Parietal lobe (tissue), 2 donors: Measurements from ENCODE around the gene RBMS3.

- RAMPAGE, long total RNA: no peak
These were observed 505 bp upstream of the RAB5A start for GRCh38 chr3:19946414-19946769.

- RAMPAGE, long total RNA: no peak
These were observed 71.4 kb downstream of the SGO1 start for GRCh38 chr3:20114525-20115093.

DNA sequence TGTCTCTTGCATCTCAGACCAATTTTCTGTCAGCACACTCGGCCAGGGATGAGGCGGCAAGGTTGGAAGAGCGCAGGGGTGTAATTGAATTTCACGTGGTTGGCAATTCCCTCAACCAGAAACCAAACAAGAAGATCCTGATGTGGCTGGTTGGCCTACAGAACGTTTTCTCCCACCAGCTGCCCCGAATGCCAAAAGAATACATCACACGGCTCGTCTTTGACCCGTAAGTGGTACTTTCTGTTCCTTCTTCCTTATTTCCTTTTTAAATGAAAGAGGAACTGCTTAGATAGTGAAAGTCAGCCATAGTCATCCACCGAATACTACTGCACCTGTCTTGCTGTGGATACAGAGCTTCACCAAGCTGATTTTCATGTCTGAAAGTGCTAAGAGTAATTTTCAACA is 60.1 kb downstream of the SGO1 start:
- RAMPAGE, long total RNA: no peak

- RAMPAGE, long total RNA: no peak
These were observed 34.8 kb upstream of the ZNF385D start for GRCh38 chr3:21785804-21786167.

DNA sequence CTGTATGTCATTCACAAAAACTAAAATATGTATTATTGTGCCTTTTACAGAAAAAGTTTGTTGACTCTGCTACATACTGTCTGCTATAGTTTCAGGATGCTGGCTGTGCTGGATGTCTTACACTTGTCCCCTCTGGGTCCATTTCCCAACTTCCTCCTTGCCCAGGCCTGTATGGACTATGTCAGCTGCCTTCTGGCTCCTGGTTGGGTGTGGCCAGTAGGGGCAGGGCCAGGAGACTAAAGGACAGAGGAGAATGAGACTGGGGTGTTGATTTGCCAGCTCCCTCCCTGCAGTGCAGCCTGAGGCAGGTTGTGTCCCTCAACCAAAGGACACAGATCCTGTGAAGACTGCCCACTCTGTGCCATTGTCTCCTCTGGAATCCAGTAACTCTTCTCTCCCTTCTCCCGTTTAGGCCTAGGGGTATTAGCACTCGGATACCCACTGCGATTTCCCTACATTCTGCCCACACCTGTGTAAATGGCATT is 90.6 kb upstream of the UBE2E2 start:
- RAMPAGE, long total RNA: no peak

DNA sequence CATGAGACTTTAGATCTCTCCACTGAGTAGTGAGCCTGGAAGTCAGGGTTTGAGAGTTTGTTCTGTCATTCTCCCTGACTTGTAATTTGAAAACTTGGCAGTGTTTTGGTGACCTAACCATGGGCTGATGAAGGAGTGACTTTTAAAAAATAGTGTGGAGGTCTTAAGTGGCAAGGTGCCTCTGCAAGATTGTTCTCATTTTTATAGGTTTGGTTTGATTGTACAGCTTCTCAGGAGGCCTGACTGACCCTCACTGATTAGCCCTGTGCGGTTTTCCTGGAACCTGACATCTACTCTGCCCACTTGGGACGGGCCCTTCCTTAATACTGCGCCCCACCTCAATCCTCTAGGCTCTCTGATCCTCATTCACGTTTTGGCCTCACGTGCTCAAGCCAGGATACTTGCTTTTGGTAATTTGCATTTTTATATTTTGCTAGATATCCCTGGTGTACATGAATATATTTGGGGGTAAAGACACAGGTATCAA is 2.8 kb downstream of the UBE2E1 start:
- RAMPAGE, long total RNA: no peak

DNA sequence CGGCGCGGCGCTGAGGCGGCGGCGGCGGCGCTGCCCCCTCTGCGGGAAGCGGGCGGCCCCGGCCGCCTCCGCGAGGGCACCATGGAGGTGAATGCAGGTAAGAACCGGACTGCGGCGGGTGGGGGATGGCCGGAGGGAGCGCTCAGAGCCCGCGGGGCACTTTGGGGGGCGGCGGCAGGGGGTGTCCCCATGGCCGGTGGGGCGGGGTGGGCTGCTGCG is 321 bp downstream of the NR1D2 start:
- RAMPAGE, long total RNA: no peak

DNA sequence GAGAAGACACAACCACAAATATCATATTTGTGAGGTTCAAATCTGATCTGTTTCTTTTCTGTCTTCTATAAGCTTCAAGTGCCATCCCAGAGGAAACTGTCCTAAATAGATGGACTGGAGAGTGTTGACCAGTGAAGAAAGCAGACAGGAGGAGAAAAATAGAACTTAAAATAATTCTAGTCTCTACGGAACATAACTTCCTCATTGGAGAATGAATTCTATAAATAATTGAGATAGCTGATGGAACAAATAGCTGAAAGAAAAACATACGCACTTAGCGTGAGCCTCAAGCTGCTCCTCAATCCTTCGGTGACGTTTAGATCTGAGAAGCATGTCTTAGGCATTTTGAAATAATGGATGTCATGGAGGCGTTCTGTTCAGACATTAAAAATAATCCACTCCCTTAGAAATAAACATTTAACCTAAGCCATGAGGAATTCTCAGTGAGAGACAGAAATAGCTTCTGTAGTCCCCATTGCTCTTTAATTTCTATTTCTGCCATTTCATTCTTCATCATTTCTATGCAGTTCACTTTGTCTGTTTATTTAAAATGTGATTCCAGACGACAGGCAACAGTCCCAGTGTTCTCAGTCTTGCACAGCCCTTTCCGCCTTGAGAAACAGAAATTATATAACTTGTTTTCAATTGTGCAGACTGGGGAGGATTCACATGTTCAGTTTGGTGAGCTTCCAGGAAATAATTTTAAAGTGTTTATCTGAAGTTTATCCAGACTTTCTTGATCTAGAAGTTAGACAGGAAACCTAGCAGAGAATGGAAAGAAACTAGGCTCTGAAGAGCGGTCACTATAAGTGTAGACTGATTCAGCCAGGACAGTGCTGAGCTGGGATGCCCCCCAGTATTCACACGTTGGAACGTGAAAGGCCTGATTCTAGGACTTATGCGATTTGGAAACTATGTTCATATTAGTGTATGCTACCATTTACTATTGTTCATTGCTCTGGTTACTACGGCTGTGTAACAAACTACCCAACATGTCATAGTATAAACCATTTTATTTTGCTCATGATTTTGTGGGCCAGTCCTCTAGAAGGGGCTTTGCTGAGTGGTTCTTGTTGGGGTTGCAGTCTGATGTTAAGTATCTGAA is 97.5 kb downstream of the NR1D2 start:
- RAMPAGE, long total RNA: no peak

GRCh38 chr3:25153129-25153482 is 275.0 kb upstream of the RARB start:
- RAMPAGE, long total RNA: no peak

- RAMPAGE, long total RNA: no peak
These were observed 42.3 kb upstream of the RARB start for GRCh38 chr3:25385627-25386320.

DNA sequence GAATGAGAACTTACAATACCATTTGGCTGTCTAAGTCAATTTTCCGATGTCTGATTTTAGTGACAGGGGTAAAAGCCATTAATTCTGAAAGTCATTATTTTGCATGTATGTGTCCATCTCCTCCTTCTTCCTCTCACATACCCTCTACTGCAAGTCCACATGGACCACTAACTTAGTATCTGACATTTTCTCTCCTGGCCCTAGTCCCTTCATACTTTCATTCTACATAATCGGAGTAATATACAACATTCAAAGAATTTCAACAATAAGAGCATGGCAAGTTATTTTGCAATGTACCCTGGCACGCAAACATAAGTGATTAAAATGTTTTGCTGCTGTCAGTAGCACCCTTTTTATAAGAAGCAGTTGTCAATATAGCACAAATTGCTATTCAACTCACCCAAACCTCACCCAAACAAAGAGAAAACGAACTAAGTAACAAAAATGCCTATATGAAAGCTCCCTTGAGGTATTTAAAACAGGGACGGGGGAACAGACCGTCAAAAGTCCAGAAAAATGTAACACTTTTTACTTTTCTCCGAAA is 1.8 kb downstream of the TOP2B start:
- RAMPAGE, long total RNA: no peak

DNA sequence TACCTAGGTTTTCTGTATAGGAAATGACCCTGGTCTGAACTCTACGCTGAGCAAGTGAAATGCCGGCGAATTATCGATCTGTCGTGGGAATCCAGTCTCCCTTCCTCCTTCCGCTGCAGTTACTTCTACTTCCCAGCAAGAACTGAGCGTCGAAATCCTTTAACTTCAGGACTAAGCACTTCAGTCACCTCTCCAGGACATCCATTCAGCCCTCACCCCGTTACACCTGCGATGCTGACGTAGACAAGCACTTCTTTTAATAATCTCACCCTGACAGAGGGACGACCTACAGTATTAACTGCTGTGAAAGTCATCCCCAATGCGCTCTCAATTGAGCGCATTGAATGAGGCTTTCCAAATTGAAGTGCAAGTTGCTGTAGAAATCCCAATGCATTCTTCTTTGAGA is 1.3 kb downstream of the TOP2B start:
- RAMPAGE, long total RNA: no peak

DNA sequence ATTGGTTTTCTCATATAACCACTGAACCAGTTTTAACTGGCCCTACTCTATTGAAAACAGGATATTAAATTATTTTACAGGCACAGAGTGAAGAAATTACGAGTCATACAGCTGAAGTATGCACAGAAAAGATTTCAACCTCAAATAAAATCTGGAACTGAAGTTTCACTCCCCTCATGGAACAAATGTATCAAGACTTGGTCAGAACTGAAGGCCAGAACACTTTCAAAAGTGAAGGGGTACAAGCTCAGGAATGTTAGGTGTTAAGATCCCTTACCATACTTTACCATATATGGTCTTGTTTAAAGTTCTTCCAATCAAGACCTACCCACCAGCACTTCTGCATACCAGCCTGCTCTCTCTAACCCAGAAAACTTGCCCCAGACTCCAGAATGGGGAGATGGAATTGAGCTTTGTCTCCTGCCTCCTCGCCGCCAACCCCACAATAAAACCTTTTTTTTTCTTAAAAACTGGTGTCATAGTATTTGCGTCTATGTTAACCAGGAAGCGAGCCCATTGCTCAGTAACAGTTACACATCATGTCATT is 59.8 kb downstream of the OXSM start:
- RAMPAGE, long total RNA: no peak

DNA sequence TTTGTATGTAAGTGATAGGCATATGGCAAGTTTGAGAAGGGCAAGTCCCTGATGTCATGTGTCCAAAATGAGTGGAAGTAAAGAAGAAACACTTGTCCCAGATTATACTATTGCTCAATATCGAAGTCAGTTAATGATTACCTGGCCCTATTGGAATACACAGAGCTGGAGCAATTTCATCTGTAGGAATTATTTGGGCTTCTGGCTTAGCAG is 183.6 kb upstream of the LRRC3B start:
- RAMPAGE, long total RNA: no peak

DNA sequence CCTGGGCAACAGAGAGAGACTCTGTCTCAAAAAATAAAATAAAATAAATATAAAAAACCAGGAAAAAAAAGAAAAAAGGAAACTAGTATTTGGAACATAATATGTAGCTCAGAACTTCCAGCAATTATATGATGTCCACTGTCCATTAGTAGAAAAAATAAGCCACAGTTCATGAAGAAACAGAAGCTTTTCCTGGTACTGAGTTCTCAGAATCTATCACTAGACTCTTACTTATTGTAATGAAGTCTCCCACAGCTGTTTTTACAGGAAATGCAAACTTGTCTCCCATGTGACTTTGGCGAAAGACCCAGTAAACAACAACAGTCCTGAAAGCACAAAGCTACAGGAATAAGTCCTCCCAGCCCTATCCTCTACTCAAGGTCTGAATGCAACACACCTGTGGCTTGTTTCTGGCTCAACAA is 55.9 kb downstream of the EOMES start:
- RAMPAGE, long total RNA: no peak

- RAMPAGE, long total RNA: no peak
These were observed 2.3 kb downstream of the EOMES start for GRCh38 chr3:27719842-27720268.

- RAMPAGE, long total RNA: no peak
These were observed 186.8 kb upstream of the EOMES start for GRCh38 chr3:27908954-27909292.

DNA sequence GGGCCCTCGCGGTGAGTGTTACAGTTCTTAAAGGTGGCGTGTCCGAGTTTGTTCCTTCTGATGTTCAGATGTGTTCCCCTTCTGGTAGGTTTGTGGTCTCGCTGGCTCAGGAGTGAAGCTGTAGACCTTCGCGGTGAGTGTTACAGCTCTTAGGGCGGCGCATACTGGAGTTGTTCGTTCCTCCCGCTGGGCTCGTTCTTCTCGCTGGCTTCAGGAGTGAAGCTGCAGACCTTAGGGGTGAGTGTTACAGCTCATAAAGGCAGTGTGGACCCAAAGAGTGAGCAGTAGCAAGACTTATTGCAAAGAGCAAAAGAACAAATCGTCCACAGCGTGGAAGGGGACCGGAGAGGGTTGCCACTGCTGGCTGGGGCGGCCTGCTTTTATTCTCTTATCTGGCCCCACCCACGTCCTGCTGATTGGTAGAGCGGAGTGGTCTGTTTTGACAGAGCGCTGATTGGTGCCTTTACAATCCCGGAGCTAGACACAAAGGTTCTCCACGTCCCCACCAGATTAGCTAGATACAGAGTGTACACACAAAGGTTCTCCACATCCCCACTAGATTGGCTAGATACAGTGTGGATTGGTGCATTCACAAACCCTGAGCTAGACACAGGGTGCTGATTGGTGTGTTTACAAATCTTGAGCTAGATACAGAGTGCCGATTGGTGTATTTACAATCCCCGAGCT is 41.8 kb upstream of the CMC1 start:
- RAMPAGE, long total RNA: no peak

GRCh38 chr3:29140757-29141210 is 140.1 kb upstream of the RBMS3 start:
- RAMPAGE, long total RNA: no peak

DNA sequence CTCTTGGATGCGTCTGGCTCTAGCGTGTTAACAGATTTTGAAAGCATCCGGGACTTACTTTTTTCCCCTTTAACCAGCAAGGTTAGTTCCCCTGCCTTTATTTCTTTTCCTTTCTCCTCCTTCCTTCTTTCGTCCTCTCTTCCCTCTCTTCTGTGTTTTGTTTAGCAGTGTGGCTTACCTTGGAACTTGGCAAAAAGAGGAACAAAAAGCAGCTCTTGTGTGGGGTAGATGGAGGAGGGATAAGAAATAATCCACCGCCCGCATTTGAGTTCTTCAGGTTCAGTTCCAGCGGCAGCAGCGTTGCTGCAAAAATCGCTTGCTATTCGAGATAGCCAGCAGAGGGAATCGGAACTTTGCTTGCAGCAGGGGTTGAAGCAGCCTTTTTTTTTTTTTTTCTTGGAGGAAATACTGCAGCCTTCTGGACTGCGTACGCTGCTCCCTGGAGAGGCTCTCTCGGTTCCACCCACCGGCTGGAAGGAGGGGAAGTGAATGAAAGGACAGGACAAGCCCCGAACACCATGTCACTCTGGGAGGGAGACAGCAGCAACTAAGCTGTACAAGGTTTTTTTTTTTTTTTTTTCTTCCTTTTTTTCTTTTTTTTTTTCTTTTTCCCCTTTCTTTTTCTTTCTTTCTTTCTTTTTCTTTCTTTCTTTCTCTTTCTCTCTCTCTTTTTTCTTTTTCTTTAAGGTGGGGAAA is at the start of gene RBMS3:
Gene RBMS3 (plus strand): TSS at position 519 of the 696 bp plus-strand sequence.
- RAMPAGE, long total RNA: no peak